Left lung (tissue), 1 donor: ENCODE results near the genes DUXB and NUDT7.

- PRO-cap, result no peak
These were observed 13.3 kb upstream of the TMEM170A start for GRCh38 chr16:75477654-75478352.

GRCh38 chr16:75567843-75568531 is 1.8 kb downstream of the GABARAPL2 start:
- PRO-cap, result no peak

- PRO-cap, result bidirectional peak, plus-strand start at chr16:75648156, minus-strand start at chr16:75648001; bidirectional peak, plus-strand start at chr16:75648907, minus-strand start at chr16:75648650
These were observed 602 bp downstream of the TERF2IP start for GRCh38 chr16:75647917-75648832.

- PRO-cap, result no peak
These were observed 8.6 kb downstream of the TERF2IP start for GRCh38 chr16:75655781-75656937.

DNA sequence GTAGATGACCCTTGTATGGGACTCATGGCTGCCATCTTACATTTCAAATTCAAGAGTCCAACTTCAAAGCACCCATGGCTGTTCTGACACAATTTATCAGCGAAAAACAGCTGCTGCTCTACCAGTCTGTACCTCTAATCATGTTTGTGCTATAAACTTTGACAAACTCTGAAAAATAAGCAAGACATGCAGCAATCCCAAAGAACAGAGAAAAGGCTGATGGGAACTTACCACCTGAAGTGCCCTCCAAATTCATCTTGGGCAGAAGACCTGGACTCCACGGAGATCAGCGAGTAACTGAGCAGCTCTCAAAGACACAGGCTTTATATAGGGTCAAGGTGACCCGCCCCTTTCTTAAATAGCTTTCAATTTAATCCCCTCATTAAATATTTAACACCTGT is at the start of gene DUXB:
TSS of gene DUXB (minus strand) at position 299 of the 401 bp plus-strand sequence.
- PRO-cap, result no peak

GRCh38 chr16:76268676-76269019 is 8.6 kb upstream of the CNTNAP4 start:
- PRO-cap, result no peak

GRCh38 chr16:77722450-77723531 is at the start of gene NUDT7:
NUDT7 (plus strand) TSS chr16:77722514.
- PRO-cap, result bidirectional peak, plus-strand start at chr16:77722570, minus-strand start at chr16:77722298; unidirectional peak, minus-strand start at chr16:77723317

DNA sequence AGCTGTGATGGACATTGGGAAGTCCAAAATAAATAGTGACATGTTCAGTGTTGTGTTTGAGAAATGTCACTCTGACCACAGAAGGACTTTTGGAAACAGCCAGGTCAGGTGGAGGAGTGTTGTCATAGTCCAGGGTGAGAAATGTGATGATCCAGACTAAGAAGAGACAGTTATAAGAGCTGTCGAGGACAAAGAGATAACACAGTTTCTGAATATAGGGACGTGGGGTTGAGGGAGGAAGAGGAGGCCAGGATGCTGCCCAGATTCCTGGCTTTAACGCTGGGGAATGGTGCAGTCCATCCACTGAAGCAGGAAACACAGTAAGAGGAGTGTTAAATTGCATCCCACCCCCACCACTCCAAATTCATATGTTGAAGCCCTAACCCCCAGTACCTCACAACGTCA is 71.2 kb downstream of the VAT1L start:
- PRO-cap, result no peak

DNA sequence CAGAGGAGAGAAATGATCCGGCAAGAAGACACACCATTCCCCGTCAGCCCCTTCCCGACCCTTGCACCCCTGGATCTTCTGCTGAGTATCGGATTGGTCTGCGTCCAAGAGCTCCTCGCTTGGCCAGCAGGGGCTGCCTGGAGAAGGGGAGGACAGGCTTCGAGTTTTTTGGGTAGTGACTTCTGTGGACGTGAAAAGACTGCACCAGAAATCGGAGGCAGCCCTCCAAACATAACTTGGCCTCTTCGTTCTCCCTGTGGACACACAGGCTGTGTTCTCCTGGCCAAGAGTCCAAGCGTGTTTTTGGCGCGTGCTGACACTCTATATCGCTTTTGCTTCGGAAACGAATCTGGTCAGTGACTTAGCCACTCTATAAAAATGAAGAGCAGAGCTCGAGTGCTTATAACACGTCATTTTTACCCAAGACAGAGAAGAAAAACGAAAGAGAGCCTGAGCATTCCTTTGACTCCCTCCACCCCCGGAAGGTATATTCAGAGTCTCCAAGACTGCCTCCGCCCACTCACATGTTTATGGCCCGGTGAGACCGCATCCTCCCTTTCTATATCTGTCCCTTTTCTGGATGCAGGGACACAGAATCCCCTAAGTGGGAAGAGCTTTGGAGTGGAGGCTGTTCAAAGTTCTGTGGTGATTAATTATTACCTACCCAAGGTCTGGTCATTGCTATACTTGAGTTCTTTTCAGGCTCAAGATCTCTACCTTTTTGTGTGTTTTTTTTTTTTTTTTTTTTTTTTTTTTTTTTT is 406.7 kb downstream of the WWOX start:
- PRO-cap, result unidirectional peak, plus-strand start at position 175 of the sequence

- PRO-cap, result unidirectional peak, minus-strand start at chr16:78607583
These were observed 508.1 kb downstream of the WWOX start for GRCh38 chr16:78607149-78608274.

DNA sequence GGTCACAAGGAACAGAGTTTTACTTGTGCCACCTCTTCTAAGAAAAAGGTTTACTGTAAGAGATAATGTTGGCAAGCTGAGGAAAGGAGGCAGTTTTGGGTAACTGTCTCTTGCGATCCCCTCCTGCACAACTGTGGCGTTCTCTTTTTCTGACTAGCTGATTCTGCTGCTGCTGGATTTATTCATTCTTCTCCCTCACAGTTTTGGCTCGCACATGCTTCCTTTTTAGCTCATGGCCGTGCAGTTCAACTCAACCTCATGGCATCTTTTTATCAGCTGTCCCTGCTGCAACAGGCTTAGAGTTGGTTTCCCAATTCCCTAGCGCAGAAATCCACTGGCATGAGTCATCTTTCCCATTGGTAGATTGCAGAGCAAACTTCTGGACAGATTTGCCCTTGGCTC is 584.4 kb downstream of the WWOX start:
- PRO-cap, result unidirectional peak, minus-strand start at position 151 of the sequence

DNA sequence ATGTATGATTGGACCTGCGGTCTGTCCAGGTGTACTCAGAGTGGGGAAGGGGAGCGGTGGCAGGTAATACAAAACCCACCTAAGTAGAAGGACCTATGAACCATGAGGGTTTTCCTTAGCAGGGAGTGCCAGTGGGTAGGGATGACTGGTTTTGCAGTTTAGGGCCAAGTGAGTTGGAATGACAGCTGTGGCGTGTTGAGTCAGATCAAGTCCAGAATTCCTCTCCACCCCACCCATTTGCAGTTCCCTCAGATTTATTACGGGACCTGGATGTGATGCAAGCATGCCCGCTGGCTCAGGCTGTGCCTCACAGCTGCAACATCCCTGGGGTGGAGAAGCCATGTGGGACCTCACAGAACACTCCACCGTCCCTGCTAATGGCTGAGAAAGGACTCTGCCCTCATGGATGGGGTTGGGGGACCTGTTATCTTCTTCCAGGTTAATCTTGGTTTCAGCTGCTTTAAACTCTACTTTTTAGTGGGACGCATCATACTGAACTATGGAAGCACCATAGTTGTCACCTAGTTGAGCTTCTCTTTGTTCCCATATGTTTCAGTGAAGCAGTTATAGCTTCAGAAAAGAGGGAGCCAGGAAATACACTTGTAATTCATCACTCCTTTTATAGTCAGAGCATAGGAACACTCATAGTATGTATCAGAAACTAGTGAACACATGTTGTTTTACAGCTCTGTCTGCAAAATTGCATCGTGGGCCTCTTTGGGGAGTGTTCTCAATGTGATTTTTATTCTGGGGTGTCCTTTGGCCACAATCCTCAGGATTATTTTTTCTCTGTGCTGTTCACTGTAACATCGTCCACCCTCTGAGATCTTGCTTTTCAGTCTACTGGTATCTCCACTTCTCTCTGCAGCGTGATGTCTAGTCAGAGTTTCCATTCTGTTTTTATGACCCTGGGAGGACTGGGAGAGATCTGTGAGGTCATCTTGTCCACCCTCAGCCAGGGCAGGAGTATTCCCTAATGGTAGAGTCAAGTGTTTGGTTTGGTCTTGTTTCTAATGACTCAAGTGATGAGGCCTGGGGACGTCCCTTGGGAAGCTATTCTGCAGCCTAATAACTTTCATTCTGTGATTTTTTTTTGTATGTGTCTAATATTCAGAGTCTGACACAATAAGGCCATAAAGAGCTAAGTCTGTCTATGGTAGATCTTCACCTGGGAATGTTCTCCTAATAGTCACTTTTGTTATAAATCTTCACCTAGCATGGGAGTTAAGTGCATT is 585.2 kb downstream of the WWOX start:
- PRO-cap, result unidirectional peak, minus-strand start at position 822 of the sequence

DNA sequence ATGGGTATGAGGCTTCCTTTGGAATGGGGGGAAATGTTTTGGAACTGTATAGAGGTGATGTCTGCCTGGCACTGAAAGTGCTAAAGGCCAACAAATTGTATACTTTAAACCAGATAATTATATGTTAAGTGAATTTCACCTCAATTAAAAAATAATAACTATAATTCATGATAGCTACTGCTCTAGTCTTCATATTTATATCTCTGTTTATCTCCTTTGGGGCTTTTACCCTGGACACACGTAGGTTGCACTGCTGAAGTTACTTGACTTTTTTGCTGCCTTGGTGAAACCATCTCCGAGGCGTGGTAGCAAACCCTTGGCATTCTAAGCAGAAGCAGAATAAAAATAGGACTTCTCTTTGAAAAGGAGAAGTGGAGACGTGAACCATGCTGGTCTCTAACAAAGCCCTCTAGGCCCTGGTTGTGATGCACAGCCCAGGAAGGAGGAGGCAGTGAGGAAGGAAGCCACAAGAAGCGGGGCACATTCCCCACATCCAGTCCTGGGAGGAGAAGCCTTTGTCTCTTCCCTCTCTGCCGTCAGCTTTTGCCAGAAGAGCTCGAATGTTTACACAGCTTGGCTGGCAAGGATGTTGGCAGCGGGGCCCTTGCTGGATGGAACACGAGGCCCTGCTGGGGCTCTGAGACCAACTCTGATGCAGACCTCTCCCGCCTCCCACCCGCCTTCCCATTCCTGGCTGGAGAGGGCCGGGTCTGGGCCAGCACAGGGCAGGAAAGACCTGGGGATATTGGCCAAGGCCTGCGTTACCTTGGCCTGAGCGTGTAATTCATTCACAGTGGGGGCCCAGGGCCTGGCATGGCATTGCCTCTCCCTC is 91.4 kb downstream of the MAF start:
- PRO-cap, result no peak

DNA sequence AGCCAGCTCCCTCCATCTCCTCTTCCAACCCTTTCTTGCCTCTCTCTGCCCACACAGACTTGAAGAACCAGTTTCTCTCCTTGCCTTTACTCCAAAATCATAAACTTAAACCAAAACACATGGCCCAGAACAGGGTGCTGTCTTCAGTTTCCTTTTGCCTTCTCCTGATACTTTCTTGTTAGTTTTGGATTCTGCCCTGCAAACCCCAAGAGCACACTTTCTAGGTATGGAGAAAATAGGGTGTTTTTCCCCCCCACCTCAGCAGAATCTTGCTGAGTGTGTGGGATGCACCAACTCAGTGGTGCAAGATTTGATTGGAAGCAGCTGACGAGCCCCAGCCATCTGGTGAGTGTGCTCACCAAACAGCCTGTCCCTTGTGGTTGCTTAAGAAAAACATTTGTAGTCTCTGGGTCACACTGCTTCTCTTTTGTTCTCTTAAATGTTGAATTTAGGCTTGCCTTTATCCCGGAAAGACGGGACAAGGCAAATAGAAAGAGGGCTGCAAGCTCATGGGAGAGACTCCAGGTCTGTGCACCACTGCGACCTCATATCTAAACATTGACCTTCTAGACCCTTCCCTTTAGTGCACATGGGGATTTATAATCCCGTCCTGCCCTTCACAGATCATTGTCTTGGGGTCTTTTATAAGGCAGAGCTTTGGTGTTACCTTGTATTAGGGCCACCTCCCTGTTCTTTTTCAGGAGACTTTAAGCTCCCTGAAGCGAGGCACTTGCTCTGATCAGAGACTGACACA is 176.0 kb upstream of the MAF start:
- PRO-cap, result no peak

DNA sequence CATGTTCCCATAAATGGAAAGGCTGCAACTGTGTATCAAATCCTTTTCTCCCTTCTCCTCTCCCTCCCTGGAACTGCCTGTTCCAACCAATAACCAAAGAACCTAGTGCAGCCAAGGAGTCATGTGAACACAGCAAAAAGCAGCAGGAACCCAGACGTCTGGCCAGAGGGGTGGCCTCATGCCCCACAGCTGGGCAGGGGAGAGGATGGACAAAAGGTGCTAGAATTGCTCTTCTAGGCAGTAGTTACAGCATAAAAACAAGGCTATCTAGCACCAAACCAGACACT is 423.2 kb upstream of the MAF start:
- PRO-cap, result no peak

GRCh38 chr16:80050922-80051392 is 450.4 kb upstream of the MAF start:
- PRO-cap, result no peak

GRCh38 chr16:80803426-80804487 is 641 bp downstream of the CDYL2 start:
- PRO-cap, result bidirectional peak, plus-strand start at chr16:80803927, minus-strand start at chr16:80803787; bidirectional peak, plus-strand start at chr16:80804357, minus-strand start at chr16:80804118

- PRO-cap, result no peak
These were observed 18.2 kb downstream of the ATMIN start for GRCh38 chr16:81053847-81054182.

GRCh38 chr16:81096765-81097334 is 655 bp upstream of the GCSH start:
- PRO-cap, result no peak

GRCh38 chr16:81313590-81314506 is 914 bp upstream of the GAN start:
- PRO-cap, result no peak